Breast (tissue), 4 donors: ENCODE results near the genes PRG2, CLP1, TMX2, SELENOH, OR6Q1 and OR1S2.

- PRO-cap, 3 experiments: no peak in any of the 3 experiments
- RRBS: no CpG with 5 or more reads among the region's 4 CpGs
Observed at GRCh38 chr11:57390344-57390899, at the start of gene PRG2. Gene PRG2, minus strand, starts transcription at chr11:57390650.

GRCh38 chr11:57461019-57461714 is 839 bp downstream of the RTN4RL2 start:
- PRO-cap, 3 experiments: no peak in any of the 3 experiments
- RRBS: 7% methylated on average over 8 of the region's 30 CpGs

GRCh38 chr11:57463159-57463915 is 3.0 kb downstream of the RTN4RL2 start:
- PRO-cap, 3 experiments: no peak in any of the 3 experiments
- RRBS: no CpG with 5 or more reads among the region's 9 CpGs

DNA sequence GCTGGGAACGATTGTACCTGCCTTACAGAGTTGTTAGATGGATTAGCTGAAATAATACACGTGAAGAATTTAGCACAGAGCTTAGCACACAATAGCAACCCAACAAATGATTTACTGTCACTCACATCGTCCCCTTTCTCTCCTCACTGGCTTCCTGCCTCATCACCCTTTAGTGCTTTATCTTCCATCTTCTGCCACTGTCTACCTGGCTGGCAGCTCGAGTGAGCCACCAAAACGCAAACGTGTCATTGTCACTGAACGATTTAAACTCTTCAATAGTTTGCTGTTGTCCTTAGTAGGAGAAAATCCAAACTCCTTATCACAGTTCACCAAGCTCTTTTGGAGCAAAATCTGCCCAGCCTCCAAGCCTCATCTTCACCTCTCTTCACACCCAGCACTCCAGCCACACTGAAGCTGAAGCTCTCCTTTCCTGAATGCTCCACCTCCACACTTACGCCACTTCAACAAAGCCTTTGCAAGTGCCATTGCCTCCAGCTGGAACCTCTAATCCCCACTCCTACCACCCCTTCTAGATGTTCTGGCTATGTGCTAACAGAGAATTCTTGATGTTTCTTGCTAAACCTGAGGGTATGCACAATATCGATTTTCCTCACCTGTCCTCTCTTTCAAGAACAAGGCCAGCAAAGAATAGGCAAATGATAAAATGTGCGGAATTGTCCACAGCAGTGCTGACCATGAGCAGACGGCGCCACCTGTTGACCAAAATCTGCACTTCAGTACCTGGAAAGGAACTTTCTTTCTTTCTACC is 3.7 kb downstream of the TIMM10 start:
- PRO-cap, 3 experiments: no peak in any of the 3 experiments
- RRBS: no CpG with 5 or more reads among the region's 12 CpGs

DNA sequence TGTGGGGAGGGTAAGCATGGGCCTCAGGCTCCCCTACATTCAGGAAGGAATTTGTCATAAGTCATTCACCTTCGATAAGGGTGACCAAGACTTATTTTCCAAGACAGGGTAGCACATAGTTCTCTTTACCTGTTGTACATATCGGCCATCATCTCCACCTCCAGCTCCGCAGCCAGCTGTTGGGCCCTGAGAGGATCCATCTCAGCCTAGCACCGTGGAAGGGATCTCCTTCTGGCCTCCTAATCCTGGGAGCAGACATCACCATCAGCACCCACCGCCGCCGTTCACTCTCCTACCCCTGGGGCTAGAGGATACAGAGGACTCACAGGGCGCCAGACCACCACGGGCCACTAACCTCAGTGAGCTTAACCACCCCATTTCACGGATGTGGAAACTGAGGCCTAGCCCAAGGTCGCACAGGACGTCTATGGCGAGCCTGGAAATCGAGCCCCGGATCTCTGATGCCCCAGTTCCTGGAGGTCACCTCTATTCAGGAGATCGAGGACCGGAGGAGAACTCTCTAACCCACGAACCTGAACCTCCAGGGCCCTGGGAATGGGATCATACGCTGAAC is 477 bp downstream of the TIMM10 start:
- PRO-cap, 3 experiments: no peak in any of the 3 experiments
- RRBS: under 1% methylated on average over 4 of the region's 19 CpGs

- PRO-cap, 3 experiments: no peak in any of the 3 experiments
- RRBS: no CpG with 5 or more reads among the region's 3 CpGs
Observed at GRCh38 chr11:57537766-57538090, 333 bp downstream of the SMTNL1 start.

DNA sequence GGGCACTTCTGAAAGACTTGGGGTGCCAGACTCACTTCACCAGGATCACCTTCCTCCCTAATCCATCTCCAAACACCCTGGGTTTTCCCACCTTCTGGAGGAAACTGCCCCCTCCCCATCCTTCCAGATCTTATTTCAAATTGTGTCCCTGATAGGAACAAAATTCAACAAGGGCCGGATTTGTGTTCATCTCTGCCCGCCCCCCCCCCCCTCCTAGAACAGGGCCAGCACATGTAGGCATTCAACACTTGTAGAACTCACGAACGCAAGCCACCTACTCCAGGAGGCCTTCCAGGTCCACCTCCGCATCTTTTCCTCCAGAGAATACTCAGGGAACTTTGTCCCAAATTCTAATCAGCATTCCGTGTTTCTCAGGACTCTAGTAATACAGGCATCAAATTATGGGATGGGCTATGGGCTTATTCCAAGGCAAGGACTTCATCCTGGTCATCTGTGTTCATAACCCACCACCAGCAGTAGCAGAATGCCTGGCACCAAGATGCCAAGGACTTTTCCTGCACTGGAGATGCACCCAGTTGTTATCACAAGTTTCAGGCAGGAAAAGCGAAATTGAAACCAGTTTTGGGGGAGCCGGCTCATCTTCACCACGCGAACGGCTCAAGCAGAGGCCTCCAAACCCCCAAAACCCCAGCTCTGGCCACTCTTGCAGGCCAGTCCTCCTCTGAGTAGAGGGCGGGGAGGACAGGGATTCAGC is 566 bp downstream of the UBE2L6 start:
- PRO-cap, 3 experiments: peak in 1 of 3 experiments; most common plus-strand start position 579 of the sequence (in 1)
- RRBS: no CpG with 5 or more reads among the region's 12 CpGs

DNA sequence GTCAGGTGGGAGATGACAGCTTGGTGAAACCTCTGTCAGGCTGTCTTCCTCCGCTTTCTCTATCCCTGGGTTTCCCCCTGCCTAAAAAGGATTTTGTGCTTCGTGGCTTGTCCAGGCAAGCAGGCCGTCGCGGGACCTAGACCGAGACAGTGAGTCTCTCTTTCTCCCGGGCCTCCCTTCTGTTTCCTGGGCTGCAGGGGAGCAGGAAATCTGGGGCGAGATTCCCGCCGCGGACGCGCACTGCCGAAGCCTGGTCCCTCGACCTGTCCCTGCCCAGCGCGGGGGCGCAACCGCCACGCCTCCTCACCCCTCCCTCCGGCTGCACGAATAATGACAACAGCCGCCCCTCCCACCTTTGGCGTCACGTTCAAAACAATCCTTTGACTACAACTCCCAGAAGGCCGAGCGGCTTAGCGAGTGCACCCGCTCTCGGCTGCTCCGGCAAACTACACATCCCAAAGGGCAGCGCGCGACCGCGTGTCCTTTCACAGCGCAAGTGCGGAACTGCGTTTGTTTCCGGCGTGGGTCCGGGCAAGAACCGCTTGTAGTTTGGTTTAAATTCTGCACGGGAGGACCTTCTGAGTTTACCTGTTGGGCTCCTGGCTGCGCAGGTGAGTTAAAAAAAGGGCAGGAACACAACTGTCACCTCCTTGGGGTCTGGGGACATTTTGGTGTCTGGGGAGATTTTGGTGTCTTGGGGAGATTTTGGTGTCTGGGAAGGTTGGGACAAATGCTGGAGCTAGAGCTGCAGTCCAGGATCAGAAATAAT is at the start of gene CLP1:
Gene CLP1, plus strand, starts transcription at position 513 of the 769 bp plus-strand sequence.
- PRO-cap, 3 experiments: peak in 3 of 3 experiments; most common plus-strand start position 513 of the sequence (in 3); most common minus-strand start position 181 of the sequence (in 3)
- RRBS: under 1% methylated on average over 13 of the region's 45 CpGs

- PRO-cap, 3 experiments: no peak in any of the 3 experiments
- RRBS: no CpG with 5 or more reads among the region's 2 CpGs
Observed at GRCh38 chr11:57668864-57669150, 893 bp downstream of the ZDHHC5 start.

DNA sequence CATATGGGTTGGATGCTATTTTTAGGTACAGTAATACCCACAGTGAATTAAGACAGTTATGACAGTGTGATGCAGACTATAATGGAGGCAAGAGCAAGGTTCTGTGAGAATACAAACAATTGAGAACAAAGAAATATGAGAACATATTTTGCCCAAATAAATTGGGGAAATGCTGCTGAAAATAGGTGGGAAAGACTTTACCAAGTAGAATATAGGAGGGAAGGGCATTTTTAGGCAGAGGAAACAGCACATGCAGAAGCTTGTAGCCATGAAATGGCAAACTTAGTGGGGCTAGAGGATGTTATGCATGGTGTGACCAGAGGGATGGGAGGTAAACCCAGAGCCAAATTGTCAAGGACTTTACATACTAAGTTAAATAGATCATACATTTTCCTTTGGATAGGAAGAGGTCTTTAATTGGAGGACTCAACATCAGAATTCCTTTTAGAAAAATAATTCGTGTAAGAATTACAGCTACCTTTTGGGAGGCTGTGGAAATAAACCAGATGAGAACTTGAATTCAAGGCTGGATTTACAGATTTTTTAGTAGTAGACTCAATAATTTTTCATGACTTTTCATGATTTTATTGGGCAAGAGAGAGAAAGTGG is 15.0 kb downstream of the ZDHHC5 start:
- PRO-cap, 3 experiments: no peak in any of the 3 experiments
- RRBS: no CpG with 5 or more reads among the region's 1 CpG

DNA sequence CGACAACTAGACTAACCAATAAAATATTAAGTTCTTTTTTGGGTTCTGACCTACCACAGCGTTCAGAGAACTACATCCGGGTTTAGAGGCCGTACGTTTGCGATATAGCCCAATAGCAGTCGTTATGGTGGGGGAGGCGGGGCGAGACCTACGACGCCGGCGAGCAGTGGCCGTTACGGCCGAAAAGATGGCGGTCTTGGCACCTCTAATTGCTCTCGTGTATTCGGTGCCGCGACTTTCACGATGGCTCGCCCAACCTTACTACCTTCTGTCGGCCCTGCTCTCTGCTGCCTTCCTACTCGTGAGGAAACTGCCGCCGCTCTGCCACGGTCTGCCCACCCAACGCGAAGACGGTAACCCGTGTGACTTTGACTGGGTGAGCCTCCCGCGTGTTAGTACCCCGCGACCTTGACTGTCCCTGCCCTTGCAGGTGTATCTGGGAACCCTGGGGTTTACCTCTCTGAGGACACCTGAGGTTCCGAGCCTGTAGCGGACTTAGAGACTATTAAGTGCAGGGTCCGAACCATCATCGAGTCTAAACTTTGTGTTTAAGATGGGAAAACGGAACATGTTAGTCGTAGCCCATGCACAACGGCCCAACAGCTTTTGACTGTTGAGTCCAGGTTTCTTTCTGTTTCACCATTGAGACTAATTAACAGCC is at the start of gene TMX2:
Gene TMX2, plus strand, starts transcription at position 162 of the 661 bp plus-strand sequence.
- PRO-cap, 3 experiments: peak in 3 of 3 experiments; most common plus-strand start position 166 of the sequence (in 3)
- RRBS: 1% methylated on average over 9 of the region's 43 CpGs

DNA sequence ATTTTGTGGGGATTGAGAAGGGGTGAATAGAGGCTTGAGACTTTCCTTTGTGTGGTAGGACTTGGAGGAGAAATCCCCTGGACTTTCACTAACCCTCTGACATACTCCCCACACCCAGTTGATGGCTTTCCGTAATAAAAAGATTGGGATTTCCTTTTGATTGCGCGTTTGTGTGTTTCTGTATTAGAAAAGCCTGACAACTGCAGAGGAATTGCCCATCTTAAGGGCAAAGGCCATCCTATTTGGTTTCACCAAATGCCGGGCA is 545 bp upstream of the SELENOH start:
- PRO-cap, 3 experiments: no peak in any of the 3 experiments
- RRBS: no CpG with 5 or more reads among the region's 4 CpGs

DNA sequence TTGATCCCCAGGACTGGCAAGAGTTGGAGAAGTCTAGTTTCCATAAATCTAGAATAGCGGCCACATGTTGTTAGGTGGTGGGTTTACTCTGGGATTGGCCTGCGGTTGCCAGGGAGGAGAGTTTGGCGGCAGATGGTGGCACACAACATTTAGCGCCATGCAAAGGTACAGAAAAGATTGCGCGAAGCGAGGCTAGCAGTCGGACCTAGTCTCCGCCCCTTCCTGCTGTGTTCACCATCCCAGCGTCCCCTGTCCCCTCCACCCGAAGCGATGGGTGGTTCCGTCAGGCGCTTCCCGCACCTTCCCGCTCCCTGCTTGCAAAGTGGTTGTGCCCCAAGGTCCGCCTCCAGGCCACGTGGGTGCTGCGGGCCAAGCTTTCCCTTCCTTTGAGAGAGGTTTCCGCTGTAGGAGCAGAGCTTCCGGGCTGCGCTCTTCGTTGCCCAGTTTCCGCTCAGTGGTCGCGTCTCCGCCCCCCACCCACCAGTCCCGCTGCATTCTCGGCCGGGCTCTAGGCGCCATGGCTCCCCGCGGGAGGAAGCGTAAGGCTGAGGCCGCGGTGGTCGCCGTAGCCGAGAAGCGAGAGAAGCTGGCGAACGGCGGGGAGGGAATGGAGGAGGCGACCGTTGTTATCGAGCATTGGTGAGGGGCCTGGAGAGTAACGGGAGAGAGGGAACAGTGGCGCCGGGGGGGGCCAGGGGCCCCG is at the start of gene SELENOH:
Gene SELENOH, plus strand, starts transcription at position 413 of the 703 bp plus-strand sequence.
- PRO-cap, 3 experiments: peak in 3 of 3 experiments; most common plus-strand start position 494 of the sequence (in 3); most common minus-strand start position 207 of the sequence (in 2)
- RRBS: 3% methylated on average over 7 of the region's 50 CpGs

DNA sequence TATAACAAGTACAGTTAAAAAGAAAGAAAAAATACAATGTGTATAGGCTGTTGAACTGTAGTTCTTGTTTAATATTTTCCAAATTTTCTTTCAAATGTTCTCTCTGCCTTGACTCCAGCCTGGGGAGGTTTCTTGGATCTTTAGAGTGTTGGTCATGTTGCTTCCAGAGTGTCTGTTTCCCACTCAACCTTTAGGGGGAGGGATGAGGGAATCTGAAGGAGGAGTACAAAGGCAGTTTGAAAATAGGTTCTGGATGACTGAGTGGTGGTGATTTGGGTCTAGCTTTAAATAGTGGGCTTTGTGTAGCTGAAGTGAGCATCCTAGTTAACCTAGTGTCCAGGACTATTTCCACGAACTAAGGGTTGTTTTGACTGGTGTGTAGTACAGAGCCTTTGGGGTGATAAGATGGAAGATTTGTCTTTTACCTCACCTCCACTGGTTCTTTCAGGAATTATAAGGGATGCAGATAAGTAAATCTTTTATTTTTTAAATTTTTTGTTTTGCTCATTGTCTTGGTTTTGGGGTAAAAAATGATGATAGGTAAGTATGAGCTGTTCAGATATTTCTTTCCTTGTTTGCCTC is 2.1 kb downstream of the CTNND1 start:
- PRO-cap, 3 experiments: peak in 2 of 3 experiments; most common plus-strand start position 254 of the sequence (in 1); most common minus-strand start position 142 of the sequence (in 2)
- RRBS: no CpG with 5 or more reads among the region's 1 CpG

DNA sequence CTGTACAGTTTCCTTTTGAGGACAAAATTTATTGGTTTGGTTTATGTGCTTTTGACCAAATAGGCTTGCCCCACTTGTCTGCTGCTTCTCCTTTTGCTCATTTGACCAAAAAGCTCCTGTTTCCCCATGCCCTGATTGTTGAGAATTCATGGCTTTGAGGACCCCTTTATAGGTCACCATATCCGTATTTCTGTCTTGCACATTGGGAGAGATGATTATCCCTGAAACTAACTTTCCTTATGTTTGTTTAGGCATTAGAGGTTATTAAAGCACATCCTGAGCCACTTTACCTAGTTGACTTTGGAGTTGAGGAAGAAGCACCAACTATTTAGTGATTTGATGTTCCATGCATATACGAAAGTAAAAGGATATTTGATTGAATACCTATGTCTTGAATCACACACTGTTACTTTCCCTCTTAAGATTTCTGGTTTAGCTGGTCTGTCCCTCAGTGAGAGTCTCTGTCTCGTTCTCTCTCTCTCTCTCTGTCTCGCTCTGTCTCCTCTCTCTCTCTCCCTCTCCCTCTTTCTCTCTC is 10.8 kb downstream of the CTNND1 start:
- PRO-cap, 3 experiments: no peak in any of the 3 experiments
- RRBS: no CpG with 5 or more reads among the region's 4 CpGs

DNA sequence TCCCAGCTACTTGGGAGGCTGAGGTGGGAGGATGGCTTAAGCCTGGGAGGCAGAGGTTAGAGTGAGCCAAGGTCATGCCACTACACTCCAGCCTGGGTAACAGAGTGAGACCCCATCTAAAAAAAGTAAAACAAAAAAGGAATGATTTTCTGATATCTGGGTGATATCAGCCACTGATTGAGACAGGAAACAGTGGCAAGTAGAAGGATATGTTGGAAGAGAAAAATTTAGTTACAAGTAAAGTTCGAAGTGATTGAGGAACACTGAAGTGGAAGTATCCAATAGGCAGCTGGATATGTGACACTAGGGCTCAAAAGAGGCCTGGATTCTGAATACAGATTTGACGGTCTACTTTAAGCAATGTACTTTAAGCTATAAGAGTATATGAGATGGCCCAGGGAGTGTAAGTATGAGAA is 65.5 kb downstream of the CTNND1 start:
- PRO-cap, 3 experiments: no peak in any of the 3 experiments
- RRBS: no CpG with 5 or more reads among the region's 2 CpGs

DNA sequence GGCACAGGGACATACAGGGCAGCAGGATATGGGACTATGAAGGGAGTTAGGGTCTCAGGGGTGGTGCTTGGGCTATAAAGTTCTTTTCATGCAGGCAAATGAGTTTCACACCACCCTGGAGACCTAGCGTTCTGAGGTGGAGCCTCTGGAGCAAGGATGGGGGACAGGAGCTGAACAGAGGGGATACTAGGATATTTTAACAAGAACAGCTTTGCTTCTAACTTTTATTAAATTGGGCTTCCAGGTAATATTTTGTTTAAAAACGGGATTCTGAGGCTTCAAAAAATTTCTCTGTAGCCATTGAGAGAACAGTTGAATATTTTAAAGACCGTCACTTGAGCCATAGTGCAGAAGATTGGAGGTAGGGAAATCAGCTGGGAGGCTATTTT is 71.5 kb downstream of the CTNND1 start:
- PRO-cap, 3 experiments: peak in 1 of 3 experiments; most common plus-strand start position 129 of the sequence (in 1)
- RRBS: no CpG with 5 or more reads among the region's 3 CpGs

DNA sequence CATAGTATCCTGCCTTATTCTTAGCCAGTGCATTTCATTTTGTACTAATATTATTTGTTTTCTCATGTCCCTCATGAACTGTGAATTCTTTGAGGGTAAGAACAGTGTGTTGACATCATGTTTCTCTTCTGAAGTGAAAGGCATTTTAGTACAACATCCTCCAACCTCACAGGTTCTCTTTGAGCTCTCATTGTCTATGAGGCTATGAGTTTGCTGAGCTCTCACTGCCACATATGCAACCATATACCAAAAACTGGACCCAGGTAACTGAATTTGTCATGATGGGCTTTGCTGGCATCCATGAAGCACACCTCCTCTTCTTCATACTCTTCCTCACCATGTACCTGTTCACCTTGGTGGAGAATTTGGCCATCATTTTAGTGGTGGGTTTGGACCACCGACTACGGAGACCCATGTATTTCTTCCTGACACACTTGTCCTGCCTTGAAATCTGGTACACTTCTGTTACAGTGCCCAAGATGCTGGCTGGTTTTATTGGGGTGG is at the start of gene OR6Q1:
Gene OR6Q1, plus strand, starts transcription at position 234 of the 504 bp plus-strand sequence.
- PRO-cap, 3 experiments: no peak in any of the 3 experiments
- RRBS: no CpG with 5 or more reads among the region's 2 CpGs

- PRO-cap, 3 experiments: no peak in any of the 3 experiments
Observed at GRCh38 chr11:58204036-58204345, at the start of gene OR1S2. Gene OR1S2, minus strand, starts transcription at chr11:58204142.

DNA sequence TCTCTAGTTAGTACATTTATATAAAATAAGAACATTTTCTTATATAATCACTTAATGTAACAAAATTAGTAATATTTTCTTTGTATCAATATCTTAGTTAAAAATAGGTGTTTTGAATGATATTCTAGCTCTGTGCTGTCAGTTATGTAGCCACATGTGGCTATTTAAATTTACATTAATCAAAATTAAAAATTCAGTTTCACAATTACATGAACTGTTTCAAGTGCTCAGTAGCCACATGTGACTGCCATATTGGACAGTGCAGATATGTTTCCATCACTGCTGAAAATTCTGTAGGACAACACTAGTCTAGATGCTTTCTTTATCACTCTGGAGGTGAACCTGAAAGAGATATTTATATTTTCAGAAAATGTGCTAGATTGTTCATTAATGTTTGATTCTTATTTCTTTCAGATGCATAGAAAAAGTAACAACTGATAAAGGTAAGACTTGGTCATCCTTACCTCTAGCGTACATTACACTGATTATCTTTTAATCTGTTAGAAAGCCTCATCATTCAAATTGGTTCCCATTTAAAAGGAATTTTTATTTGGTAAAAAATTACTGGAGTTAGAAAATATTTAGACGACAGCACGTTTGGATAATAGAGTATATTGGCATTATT is 5.7 kb downstream of the ZFP91 start:
- PRO-cap, 3 experiments: no peak in any of the 3 experiments
- RRBS: no CpG with 5 or more reads among the region's 3 CpGs